HTERT-HM (cell line): ENCODE data around the genes RPIA, MAL and TRIM43B.

- RRBS: no CpG with 5 or more reads among the region's 15 CpGs
Observed at GRCh38 chr2:87750272-87751053, 2.6 kb downstream of the PLGLB2 start.

- RRBS: 5% methylated on average over 2 of the region's 14 CpGs
Observed at GRCh38 chr2:88144670-88145694, 17.1 kb upstream of the FABP1 start.

GRCh38 chr2:88182573-88183370, 12.6 kb downstream of the THNSL2 start:
- RRBS: no CpG with 5 or more reads among the region's 6 CpGs

- RRBS: no CpG with 5 or more reads among the region's 2 CpGs
Observed at GRCh38 chr2:88579419-88579691, 47.9 kb downstream of the EIF2AK3 start.

DNA sequence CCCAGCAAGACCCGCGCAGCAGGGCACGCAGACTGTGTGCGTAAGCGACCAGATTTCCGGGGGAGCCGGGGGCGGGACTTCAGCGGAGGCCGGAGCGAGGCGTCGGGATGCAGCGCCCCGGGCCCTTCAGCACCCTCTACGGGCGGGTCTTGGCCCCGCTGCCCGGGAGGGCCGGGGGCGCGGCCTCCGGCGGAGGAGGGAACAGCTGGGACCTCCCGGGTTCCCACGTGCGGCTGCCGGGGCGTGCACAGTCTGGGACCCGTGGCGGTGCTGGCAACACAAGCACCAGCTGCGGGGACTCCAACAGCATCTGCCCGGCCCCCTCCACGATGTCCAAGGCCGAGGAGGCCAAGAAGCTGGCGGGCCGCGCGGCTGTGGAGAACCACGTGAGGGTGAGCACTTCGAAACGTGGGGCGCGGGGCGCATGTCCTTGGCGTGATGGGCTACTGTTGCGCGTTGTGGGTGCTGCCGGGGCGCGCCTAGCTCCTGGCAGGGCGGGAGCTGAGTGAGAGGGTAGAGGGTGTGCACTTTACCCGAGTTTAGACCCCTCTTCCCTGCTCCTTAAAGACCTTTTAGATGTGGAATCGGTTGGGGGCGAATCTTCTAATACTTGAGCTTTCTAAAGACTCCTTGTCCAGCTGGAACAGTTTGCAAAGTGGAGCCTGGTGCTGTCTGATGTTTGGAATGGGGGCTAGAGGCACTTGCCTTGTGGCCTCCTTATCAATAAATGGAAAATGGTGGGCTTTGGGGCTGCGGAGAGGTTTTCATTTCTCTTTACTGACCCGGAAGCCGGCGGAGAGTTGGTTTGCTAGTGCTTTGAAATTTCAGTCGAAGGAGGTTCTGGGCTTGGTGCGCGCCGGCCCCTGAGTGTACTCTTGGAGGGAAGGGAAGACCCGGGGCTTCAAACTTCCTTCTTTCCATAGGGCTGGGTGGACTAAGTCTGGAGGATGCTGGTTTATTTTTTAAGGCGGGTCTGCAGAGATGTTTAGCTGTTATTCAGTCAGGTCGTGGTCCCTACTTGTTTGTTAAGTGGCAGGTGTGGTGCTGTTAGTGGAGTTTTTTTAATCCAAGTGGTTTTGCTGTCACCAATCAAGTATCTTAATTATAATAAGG, at the start of gene RPIA:
Gene RPIA, plus strand, starts transcription at position 82 of the 1,113 bp plus-strand sequence.
- RRBS: 2% methylated on average over 17 of the region's 66 CpGs

- RRBS: no CpG with 5 or more reads among the region's 2 CpGs
Observed at GRCh38 chr2:88693919-88694347, 2.5 kb downstream of the RPIA start.

- RRBS: no CpG with 5 or more reads among the region's 14 CpGs
Observed at GRCh38 chr2:88828538-88829326, 137.3 kb downstream of the RPIA start.

GRCh38 chr2:89213838-89214224, 522.4 kb downstream of the RPIA start:
- RRBS: no CpG with 5 or more reads among the region's 1 CpG

- RRBS: no CpG with 5 or more reads among the region's 2 CpGs
Observed at GRCh38 chr2:89245360-89245834, 553.9 kb downstream of the RPIA start.

DNA sequence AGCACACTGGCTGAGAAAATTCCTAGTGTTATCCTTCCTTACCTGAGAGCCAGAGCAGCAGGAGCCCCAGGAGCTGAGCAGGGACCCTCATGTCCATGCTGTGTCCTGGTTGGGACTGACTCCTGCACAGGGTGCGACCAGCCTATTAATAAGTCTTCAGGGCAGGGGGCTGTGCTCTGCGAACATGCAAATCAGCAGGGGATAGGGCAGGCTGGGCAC, 576.8 kb downstream of the RPIA start:
- RRBS: no CpG with 5 or more reads among the region's 2 CpGs

GRCh38 chr2:89968502-89969102, 1277.1 kb downstream of the RPIA start:
- RRBS: no CpG with 5 or more reads among the region's 3 CpGs

DNA sequence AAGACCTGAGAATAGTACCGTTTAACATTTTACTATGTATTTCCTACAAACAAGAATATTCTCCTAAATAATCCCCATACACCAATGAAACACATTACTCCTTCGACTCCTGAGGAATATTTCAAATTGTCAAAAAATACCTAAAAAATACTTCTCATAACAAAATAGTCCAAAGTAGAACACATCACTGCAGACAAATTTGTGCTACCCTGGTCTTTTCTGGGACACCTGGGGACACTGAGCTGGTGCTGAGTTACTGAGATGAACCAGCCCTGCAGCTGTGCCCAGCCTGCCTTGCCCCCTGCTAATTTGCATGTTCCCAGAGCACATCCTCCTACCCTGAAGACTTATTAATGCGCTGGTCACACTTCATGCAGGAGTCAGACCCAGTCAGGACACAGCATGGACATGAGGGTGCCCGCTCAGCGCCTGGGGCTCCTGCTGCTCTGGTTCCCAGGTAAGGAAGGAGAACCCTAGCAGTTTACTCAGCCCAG, 1518.2 kb downstream of the RPIA start:
- RRBS: no CpG with 5 or more reads among the region's 5 CpGs

GRCh38 chr2:90244925-90246058, 1553.8 kb downstream of the RPIA start:
- RRBS: no CpG with 5 or more reads among the region's 107 CpGs

GRCh38 chr2:94857195-94857708, 14.0 kb upstream of the TEKT4 start:
- RRBS: no CpG with 5 or more reads among the region's 45 CpGs

- RRBS: 3% methylated on average over 7 of the region's 44 CpGs
Observed at GRCh38 chr2:95025486-95025884, at the start of gene MAL. Gene MAL, plus strand, starts transcription at chr2:95025708.

DNA sequence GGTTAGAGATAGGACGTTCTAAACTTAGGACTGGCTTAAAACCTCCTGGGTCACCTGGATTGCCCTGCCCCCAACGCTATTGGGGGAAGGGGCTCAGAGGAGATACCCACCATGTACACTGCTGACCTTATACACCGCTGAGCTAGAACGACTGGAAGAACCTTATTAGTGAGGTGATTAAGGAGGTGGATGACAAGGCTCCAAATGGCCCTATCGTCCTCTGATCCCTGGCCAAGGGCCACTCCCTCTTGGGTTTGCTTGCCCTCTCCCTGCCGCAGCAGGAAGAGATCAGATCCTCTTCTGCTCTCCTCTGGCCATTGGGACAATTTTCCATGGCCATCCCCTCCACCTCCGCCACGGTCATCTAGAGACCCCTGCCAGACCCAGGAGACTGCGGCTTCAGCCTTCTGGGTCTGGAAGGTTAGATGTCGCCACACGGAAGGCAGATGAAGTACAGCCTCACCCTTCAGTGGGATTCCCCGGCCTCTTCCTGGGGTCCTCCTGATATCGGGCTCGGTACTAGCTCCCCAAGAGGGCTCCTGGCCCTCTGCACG, 1.2 kb downstream of the ZNF514 start:
- RRBS: no CpG with 5 or more reads among the region's 15 CpGs

GRCh38 chr2:95199752-95200125, 7.6 kb upstream of the ZNF892 start:
- RRBS: no CpG with 5 or more reads among the region's 4 CpGs

- RRBS: 4% methylated on average over 102 of the region's 141 CpGs
Observed at GRCh38 chr2:95346165-95347088, 49.3 kb downstream of the KCNIP3 start.

- RRBS: no CpG with 5 or more reads among the region's 5 CpGs
Observed at GRCh38 chr2:95484624-95484967, at the start of gene TRIM43B. Gene TRIM43B, minus strand, starts transcription at chr2:95484754.

- RRBS: no CpG with 5 or more reads among the region's 6 CpGs
Observed at GRCh38 chr2:95824627-95825597, 166.7 kb downstream of the ANKRD36C start.